ENCODE data around the genes PDK1 and RAPGEF4.

DNA sequence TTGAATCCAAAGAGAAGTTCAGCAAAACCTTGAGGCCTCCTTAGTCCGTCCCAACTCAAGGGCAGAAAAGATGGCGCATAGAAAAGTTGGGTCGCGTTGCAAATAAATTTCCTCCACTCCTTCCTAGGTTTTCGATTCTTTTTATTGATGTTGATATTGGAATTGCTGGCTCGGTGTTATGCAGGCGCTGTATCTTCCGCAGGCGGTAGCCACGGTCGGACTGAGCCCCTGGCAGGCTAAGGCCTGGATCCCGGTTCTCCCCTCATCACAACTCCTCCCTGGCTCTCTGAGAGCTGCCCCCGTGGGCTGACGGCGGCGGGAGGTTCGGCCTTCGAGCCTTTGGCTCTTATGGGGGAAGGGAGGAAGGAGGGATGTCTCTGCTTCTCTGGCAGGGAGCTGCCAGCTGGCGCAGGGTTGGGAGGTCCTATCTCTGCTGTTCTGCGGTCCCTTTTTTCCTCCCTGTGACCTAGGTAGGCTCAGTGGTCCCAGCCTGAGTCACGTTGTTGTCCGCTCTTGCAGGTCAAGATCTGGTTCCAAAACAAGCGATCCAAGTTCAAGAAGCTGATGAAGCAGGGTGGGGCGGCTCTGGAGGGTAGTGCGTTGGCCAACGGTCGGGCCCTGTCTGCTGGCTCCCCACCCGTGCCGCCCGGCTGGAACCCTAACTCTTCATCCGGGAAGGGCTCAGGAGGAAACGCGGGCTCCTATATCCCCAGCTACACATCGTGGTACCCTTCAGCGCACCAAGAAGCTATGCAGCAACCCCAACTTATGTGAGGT lies 2.4 kb downstream of the DLX1 start:
- PRO-cap, 2 experiments = no peak in any of the 2 experiments

DNA sequence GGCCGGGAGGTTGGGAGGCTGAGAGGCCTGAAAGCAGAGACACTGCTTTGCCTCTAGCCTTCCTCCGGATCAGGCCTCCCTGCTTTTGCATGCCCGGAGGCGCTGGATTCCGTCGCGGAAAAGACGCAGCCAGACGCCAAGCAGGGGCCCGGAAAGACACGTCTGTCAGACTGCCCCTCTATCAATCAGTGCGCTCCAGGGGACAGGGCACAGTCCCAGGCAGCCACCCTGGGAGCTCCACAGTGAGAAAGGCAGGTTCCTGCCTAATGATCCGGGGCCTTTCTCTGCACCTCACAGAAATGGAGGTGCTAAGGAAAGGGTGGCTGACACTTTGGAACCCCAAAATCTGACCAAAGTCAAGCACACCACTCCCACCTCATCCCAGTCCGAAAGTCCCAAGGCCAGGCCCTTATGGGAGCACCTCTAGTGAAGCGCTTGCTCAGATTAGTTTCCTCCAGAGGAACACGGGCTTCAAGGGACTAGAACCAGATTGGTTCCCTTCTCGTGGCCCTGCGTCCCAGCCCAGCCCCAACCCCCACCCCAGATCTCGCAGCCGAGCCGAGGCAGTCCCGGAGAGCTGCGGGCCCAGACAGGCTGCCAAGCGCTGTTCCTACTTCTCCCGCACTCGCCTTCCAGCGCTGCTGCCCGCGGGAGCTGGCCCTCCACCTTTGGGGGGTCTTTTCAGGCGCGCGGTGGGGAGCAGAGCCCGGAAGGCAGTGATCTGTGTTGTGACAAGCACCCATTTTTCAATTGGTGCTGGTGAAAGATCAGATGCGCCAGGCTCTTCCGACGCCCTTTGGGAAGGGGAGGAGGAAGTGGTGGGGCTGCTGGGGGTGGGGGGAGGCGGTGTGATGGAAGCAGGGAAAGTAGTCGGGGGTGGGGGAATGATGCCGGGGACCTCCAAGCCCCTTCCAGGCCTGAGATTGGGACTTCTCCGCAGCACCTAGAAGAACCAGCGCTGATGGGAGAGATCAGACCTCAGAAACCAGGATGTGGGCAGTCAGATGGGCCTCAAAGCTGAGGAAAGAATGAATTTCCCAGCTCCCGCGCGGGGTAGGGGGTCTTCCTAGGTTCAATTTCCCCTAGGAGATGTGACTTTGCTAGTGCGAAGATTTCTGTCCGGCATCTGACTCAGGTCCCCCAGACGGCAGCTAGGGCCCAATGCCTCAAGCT lies 5.2 kb downstream of the DLX1 start:
- PRO-cap, 2 experiments = no peak in any of the 2 experiments

GRCh38 chr2:172280636-172281190 lies 146.7 kb upstream of the ITGA6 start:
- PRO-cap, 2 experiments = no peak in any of the 2 experiments

- PRO-cap, 2 experiments = no peak in any of the 2 experiments
These were observed 139.8 kb upstream of the ITGA6 start for GRCh38 chr2:172287525-172288078.

DNA sequence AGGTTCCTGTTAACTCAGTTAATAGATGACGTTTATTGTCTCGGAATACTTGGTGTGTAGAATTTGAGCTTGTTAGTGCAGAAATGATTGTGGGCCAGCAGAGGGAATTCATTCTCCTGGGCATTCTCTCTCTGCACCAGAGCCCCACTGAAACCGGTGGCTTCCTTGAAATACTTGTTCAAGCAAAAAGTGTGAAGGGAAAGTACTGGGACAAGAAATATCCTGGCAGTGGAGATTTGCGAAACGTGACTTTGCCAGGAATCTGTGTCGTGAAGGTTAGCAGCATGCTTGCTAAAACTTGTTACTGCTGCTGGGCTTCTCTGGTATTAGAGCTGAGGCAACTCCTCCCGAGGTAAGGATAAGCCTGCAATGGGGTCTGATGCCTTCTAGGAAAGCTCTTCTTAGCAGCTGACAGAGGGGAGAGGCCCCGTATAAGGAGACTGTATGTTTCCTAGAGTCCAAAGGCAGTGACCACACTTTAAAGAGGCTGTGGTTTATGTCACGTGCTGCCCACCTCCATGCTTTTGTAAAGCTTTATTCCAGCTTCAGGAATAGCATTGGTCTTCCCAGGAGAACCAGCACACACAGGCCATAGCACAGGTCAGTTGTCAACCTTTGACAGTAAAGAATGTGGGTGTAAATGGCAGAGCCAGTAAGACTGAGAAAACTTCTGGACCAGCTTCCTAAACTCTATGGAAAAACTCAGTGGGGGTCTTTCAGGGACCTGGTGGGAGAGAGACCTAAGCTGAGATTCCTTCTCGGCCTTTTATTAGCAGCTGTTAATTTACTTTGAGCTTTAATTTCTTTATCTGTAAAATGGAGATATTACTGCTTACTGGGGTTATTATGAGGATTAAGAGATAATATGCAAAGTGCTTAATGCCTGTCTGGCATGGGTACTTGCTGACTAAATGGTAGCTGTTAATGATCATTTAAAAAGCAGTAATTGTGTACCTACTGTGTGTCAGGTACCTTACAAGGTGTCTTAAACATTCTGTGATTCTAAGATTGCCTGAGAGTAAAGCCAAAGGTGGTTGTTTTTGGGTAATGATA lies 2.3 kb downstream of the ITGA6 start:
- PRO-cap, 2 experiments = no peak in any of the 2 experiments

- PRO-cap, 2 experiments = no peak in any of the 2 experiments
These were observed 11.6 kb downstream of the ITGA6 start for GRCh38 chr2:172438948-172439402.

DNA sequence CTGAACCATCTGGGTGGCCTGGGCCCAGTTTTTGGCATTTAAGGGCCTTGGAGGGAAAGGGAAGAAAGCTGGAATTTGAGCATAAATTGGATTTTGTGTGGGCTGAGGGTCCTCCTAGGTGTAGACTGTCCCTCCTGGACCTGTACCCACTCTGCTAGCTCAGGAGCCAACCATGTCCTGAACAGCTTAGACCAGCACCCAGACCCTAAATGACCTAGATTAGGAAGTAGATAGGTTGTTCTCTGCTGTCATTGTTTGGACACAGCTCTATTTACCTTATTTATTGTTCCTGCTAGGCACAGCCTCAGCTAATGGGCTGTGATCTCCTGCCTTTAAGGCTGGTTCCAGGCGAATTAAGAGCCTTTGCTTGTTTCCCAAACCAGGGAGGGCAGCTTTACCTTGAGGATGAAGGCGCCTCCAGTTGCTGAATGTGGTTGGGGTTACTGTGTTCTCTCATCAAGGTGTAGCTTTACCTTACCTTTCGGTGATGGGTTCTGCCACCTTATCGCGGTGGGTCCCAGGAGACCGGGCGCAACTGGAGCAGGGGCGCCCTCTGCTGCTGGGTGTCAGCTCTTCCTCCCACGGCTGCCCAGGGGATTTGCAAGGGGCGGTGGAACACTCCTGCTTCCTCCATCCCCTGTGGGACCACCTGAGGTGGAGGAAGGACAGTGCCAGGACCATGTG lies 34.4 kb downstream of the ITGA6 start:
- PRO-cap, 2 experiments = no peak in any of the 2 experiments

DNA sequence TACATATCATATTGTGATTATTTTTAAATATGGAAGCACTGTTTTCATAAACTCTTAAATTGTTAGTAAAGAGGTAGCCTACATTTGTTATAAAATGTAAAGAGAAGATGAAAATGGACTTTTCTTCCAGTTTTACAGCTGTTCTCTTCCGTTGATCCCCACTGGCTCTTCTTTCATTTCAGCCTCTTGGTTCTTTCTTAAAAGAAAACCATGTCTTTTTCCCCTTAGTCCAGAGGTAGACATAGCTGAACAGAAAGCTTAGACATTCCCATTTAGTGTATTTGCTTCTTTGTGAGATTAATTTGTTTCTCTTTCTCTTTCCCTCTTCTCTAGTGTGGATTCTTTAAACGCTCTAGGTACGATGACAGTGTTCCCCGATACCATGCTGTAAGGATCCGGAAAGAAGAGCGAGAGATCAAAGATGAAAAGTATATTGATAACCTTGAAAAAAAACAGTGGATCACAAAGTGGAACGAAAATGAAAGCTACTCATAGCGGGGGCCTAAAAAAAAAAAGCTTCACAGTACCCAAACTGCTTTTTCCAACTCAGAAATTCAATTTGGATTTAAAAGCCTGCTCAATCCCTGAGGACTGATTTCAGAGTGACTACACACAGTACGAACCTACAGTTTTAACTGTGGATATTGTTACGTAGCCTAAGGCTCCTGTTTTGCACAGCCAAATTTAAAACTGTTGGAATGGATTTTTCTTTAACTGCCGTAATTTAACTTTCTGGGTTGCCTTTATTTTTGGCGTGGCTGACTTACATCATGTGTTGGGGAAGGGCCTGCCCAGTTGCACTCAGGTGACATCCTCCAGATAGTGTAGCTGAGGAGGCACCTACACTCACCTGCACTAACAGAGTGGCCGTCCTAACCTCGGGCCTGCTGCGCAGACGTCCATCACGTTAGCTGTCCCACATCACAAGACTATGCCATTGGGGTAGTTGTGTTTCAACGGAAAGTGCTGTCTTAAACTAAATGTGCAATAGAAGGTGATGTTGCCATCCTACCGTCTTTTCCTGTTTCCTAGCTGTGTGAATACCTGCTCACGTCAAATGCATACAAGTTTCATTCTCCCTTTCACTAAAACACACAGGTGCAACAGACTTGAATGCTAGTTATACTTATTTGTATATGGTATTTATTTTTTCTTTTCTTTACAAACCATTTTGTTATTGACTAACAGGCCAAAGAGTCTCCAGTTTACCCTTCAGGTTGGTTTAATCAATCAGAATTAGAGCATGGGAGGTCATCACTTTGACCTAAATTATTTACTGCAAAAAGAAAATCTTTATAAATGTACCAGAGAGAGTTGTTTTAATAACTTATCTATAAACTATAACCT lies 51.7 kb upstream of the PDK1 start:
- PRO-cap, 2 experiments = no peak in any of the 2 experiments

- PRO-cap, 2 experiments = no peak in any of the 2 experiments
These were observed 50.5 kb upstream of the PDK1 start for GRCh38 chr2:172505182-172505973.

DNA sequence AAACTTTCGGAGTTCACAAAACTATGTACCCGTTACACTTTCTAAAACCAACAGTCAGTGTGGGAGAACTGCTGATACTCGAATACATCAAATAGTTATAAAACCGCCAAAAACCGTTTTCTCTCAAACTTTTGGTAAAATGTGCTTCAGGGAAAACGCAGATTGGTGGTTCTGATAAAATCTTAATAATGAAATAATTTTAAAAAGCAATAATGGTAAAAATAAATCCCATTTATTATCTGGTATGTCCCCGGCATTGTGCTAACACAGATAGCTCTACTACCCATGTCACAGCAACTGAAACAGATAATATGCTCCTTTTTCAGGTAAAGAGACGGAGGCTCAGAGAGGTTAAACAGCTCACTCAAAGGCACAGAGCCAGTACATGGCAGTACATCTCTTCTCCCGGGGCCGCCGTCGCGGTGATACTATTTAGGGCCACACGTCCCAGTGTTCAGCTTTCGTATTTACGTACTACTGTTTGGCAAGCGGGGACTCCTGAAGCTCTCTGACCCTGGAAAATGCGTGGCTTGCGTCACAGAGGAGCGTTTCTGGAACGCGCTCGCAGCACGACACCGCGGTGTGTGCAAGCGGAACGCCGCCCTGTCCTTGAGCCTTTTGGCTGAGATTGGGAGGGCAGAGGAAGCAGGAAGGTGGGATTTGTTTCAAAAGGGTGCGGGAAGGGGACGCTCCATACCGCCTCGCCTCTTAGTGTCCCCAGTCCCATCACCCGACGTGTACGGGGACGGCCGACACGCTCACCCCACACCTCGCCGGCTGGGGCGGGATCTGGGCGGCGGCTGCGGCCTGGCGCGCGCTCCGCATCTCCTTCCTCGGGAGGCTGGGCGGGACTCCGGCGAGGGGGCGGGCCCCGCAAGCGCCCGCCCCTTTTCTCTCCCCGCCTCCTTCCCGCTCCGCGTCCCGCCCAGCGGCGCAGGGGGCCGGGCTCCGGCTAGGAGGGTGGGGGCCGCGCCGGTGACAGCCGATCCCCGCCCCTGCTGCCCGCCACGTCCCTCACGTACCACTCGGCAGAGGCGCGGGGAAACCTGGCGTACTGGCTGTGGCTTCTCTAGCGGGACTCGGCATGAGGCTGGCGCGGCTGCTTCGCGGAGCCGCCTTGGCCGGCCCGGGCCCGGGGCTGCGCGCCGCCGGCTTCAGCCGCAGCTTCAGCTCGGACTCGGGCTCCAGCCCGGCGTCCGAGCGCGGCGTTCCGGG lies at the start of gene PDK1:
Gene PDK1, plus strand, starts transcription at position 1,024 of the 1,215 bp plus-strand sequence.
- PRO-cap, 2 experiments = peak in 2 of 2 experiments; most common plus-strand start position 1,031 of the sequence (in 2); most common minus-strand start position 281 of the sequence (in 1)

DNA sequence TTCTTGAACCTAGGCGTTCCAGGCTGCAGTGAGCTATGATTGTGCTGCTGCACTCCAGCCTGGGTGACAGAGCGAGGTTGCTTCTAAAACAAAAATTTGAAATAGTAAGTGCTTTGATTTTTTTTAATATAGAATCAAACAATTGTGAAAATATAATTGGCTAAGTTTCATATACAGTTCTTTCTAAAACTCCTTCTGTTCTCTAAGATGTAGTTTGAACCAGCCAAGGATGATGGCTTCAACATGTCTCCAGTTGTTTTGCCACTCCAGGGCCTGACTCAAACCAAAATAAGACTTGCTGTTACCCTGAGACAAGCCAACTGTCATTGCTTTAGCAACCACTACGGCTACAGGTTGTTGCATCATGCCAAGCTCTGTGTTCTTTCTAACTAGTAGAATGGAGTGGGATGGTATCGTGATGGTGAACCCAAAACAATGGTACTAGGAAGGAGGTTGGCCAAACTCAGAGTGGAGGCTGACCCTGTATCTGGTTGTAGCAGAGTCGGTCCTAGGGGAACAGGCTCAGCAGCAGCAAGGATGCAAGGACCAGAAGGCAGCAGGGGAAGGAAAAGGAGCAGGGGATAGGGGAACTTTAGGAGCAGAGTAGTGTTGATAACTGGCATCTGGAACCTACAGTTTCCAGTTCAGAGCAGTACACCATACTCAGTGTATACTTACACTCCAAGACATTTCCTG lies 51.5 kb downstream of the PDK1 start:
- PRO-cap, 2 experiments = no peak in any of the 2 experiments

DNA sequence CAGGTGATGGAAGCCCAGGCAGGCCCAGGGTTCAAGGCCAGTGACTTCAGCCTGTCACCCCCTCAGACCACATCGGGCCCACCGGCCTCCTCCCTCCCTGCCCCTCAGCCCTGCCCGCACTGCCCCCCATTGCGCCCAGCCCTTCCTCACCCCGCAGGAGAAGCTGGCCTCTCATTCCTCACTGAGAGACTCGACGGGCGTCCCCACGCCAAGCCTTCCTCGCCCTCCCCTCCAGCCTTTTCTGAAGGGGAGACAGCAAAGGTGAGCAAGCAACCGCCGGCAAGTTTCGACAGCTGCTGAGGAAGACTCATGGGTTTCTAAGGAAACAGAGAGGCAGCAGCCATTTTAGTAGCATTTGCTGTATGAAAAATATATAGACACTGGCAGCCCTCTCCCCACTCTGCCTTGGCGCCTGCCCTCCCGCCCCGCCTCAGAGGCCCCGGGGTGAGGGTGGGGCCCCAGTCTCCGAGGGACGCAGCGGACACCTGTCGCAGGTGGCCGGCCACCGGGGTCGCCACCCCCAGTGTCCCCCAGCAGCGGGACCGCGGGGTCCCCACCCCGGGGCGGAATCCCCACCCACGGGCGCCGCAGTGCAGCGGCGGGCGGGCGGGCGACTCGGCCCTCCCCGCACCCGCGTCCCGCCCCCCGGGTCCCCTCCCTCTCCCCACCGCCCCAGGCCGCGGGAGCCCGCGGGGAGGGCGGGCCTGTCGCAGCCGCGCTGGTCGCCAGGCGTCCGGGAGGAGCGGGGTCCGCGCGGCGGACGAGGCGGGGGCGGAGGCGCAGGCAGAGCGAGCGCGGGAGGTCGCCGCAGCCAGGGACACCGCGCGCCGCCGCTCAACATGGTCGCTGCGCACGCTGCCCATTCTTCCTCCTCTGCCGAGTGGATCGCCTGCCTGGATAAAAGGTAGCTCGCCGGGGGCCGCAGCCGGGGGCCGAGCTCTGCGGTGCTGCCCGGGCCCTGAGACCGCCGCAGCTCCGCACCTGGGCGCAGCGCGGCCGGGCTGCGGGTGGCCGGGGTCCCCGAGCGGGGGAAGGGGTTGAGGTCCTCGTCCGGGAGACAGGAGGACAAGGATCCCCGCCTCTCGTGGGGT lies at the start of gene RAPGEF4:
Gene RAPGEF4, plus strand, starts transcription at position 701 of the 1,091 bp plus-strand sequence.
- PRO-cap, 2 experiments = no peak in any of the 2 experiments

DNA sequence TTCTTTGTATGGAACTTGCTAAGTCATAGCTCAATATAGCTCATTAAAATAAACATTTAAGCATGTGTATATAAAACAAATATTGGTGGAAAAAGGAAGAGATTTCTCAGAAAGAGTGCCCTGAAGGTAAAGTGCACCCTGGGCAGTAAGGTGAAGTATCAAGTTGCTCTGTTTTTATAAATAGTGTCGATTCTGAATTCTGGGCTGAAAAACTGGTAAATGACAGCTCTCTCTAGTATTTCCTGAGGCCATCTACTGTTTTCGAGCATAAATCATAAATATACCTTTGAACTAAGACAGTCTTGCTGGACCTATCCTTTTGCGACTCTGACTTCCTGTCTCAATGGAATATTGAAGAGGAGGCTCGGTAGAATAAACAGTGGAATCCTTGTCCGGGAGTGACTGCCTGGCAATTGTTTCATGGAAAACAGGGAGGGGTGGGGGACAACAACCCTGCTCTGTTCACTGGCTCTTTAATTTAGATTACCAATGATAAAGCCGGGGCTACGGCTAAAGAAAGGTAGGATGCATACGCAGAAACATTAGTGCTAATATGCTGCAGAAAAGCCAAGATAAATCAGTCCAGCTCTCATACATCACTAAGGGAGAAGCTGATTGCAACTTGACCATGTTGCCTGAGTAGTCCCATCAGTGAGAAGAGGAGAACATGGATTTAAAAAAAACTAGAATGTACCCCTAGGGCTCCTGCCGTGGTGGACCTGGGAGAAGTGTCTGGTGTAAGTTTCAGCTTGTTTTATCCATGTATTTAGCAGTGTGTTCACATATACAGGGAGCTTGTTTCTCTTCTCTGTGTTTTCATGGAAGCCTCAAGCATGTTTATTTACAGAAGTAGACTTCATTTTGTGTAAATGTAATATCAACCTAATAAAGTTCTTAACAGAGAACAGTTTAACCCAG lies 124.2 kb downstream of the RAPGEF4 start:
- PRO-cap, 2 experiments = no peak in any of the 2 experiments

- PRO-cap, 2 experiments = no peak in any of the 2 experiments
These were observed 75.7 kb upstream of the MAP3K20 start for GRCh38 chr2:173000057-173000241.

GRCh38 chr2:173002653-173003584 lies 72.7 kb upstream of the MAP3K20 start:
- PRO-cap, 2 experiments = no peak in any of the 2 experiments

- PRO-cap, 2 experiments = no peak in any of the 2 experiments
These were observed 53.6 kb upstream of the MAP3K20 start for GRCh38 chr2:173022043-173022368.

- PRO-cap, 2 experiments = no peak in any of the 2 experiments
These were observed 1.4 kb downstream of the MAP3K20 start for GRCh38 chr2:173076971-173077503.

- PRO-cap, 2 experiments = no peak in any of the 2 experiments
These were observed 11.5 kb downstream of the MAP3K20 start for GRCh38 chr2:173087061-173087692.

- PRO-cap, 2 experiments = no peak in any of the 2 experiments
These were observed 15.6 kb downstream of the MAP3K20 start for GRCh38 chr2:173090968-173091836.

DNA sequence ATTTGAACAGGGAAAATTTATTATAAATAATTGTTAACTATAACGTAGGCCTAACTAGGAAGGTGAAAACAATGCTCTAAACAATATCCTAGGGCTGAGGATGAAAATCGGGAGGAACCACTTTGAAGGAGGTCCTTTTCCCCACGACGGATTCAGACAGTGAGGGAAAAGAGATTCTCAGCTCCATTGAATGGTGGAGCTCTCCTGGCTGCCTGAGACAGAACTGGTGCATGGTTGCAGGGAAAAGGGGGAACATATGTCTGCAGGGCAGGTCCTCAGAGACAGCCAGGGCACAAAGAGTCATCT lies 94.1 kb downstream of the CDCA7 start:
- PRO-cap, 2 experiments = no peak in any of the 2 experiments

Measured in helper T cell (primary cell).